H7 (cell line): ENCODE data around the gene ABCC4.

DNA sequence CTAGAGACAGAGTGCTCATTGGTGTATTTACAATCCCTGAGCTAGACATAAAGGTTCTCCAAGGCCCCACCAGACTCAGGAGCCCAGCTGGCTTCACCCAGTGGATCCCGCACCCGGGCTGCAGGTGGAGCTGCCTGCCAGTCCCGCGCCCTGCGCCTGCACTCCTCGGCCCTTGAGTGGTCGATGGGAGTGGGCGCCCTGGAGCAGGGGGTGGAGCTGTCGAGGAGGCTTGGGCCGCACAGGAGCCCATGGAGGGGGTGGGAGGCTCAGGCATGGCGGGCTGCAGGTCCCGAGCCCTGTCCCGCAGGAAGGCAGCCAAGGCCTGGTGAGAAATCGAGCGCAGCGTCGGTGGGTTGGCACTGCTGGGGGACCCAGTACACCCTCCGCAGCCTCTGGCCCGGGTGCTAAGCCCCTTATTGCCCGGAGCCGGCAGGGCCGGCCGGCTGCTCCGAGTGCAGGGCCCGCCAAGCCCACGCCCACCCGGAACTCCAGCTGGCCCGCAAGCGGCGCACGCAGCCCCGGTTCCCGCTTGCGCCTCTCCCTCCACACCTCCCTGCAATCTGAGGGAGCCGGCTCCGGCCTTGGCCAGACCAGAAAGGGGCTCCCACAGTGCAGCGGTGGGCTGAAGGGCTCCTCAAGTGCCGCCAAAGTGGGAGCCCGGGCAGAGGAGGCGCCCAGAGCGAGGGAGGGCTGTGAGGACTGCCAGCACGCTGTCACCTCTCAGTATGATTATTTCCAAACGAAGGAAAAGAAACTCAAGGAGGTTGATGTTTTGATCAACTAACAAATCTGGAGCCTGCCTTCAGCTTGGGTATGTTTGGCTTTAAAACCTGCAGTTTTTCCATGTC lies 228.2 kb downstream of the GPC6 start:
- RAMPAGE, long total RNA: no peak

DNA sequence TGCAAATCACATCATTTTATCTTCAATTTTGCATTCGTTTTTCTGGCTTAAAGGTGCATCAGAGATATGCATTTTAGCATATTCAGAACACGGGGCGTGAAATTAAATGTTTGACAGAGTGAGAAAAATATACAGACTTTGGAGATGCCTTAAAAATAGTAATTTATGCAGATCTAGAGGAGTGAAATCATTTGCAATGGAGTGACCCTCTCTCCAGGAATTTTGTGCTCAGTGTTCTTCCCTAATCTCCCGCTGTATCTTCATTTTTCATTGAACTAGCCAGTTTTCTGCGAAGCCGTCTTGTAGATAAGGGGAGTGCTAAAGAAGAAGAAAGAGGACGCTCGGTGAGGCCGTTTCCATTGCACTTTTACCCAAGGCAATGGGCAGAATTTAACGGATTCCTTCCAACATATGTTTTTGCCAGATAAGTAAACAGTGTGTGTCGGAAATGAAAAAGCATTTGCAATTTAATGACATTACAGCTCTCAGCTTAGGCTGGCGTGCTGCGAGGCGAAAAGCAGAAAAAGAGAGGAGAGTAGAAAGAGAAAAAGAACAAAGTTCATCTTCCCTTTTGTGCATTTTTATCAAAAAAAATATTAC lies 50.1 kb downstream of the SOX21 start:
- RAMPAGE, long total RNA: no peak

- RAMPAGE, long total RNA: no peak
These were observed 115.4 kb downstream of the ABCC4 start for GRCh38 chr13:95185754-95186263.

DNA sequence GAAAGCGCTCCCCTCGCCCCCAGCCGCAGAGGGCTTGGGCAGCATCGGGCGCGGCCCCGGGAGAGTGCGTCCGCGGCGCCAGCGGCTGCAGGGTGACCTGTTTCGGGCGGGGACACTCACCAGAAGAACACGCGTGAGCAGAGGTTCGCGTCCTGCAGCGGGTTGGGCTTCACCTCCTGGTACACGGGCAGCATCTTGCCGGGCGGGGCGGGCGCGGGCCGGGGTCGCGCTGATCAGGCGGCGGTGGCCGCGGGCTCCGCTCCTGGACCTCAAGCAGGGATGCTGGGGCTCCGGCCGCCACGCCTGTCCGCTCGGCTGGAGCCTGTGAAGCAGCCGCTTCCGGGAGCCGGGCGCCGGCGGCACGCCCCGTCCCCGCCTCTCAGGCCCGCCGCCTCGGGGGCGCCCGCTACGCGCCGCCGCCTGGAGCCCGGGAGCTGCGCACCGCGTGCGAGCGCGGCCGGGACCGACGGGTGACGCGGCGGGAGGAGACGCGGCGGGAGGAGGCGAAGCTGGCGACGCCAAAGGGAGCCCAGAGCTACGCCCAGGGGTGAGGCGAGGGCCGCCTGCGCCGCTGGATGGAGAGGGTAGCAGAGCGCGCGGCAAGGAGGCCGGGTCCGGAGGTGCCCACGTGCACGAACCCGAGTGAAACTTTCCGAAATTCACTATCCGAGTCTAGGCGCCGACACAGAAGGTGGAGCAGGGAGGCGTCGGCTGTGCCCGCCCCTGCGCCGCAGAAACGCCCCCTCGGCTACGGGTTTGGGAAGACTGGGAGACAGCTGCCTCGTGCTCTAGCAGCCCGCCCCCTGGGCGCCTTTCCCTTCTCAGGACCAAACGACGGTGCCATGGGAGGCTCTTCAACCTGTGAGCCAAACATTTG lies at the start of gene ABCC4:
ABCC4 (minus strand) TSS at position 331 of the 877 bp plus-strand sequence.
- RAMPAGE, long total RNA: no peak

DNA sequence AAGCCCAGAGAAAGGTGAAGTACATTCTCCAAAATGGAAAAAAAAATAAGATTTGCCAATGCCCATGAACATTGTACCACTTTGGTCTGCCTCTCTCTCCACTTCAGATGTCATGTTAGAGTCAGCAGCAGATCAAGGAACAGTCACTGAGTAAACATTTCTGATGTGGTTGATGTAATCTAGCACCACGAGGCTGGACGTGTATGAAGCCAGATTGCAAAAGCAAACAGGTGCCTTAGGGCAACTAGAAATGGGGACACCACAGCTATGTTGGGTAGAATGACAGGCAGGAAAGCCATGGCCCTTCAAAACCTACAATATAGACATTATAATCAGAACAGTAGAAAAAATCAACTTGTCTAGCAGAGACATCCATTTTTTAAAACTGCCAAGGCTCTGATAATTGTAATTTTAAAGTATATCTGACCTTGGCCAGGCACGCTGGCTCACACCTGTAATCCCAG lies 13.2 kb upstream of the ABCC4 start:
- RAMPAGE, long total RNA: no peak

- RAMPAGE, long total RNA: no peak
These were observed 22.2 kb upstream of the CLDN10 start for GRCh38 chr13:95530334-95530768.

GRCh38 chr13:95554434-95554881 lies 1.9 kb downstream of the CLDN10 start:
- RAMPAGE, long total RNA: no peak

DNA sequence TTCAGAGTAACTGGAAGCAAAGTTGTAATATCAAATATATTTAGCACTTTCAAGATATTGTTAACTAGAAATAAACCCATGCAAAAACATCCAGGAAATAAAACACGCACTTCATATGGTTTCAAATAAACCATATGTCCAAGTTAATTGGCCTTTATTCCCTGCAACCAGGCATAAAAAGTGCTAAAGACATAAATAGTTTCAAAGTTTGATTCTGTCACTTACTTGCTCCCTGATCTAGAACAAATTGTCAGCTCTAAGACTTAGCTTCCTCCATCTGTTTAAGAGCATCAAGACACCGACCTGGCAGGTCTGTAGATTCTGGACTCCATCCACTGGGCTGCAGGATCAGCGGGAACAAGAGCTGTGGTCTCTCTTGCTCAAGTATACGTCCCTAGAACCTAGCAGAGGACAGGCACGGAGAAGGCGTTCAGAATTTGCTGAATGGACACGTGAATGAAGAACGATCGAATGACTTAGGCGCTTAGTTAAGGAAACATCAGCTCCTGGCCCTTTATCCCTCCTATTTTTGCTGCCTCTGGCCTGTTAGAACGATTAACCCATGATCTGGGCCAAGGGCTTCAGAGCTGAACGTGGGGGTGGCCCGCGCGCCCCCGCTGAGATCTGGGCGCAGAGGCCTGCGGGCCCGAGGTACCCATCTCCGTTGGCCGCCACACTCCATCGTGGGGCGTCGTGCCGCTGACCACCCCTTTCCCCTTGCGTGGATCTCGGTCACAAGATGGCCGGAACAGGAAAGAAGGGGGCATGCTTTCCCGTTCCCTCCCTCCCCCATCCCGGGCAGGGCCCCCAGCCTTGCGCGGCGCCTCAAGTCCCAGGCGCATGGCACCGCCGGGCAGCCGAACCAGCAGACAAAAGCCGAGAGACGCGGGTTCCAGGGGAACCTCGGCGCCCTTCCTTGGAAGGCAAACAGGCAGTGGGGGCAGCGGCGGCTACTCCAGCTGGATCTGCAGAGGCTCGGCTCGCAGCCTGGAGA lies 911 bp downstream of the DZIP1 start:
- RAMPAGE, long total RNA: no peak

DNA sequence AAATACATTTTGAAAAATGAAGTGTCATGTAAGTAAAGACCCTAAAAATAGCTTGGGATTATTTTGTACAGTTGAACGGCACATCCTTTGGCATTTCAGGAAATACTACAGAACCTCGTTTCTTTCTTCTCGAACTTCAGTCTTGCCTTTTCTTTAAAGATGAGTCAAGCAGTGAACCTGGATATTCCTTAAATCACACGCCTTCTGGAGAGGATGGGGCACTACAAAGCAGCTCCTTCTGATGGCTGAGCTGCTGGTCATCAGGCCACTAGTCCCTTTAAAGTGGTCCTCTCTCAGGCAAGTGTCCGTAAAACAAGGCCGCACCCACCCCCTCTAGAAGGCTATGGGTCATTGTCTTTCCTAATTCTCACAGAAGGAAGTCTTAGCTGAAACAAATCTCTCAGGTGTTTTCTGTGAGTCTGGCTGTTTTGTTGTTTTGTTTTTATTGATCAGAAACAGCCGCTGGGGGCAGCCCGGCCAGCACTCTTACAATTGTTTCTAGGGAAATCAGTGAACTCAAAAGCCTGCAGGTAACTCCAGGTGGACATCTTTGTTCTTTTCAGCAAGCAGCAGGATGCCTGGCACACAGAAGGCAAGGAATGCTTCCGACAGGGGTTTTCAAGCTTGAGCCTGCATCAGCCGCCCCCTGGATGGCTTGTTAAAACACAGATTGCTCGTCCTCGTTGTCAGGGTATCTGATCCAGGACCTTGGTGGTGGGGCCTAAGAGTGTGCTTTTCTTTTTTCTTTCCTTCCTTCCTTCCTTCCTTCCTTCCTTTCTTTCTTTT lies 45.4 kb downstream of the MBNL2 start:
- RAMPAGE, long total RNA: no peak

DNA sequence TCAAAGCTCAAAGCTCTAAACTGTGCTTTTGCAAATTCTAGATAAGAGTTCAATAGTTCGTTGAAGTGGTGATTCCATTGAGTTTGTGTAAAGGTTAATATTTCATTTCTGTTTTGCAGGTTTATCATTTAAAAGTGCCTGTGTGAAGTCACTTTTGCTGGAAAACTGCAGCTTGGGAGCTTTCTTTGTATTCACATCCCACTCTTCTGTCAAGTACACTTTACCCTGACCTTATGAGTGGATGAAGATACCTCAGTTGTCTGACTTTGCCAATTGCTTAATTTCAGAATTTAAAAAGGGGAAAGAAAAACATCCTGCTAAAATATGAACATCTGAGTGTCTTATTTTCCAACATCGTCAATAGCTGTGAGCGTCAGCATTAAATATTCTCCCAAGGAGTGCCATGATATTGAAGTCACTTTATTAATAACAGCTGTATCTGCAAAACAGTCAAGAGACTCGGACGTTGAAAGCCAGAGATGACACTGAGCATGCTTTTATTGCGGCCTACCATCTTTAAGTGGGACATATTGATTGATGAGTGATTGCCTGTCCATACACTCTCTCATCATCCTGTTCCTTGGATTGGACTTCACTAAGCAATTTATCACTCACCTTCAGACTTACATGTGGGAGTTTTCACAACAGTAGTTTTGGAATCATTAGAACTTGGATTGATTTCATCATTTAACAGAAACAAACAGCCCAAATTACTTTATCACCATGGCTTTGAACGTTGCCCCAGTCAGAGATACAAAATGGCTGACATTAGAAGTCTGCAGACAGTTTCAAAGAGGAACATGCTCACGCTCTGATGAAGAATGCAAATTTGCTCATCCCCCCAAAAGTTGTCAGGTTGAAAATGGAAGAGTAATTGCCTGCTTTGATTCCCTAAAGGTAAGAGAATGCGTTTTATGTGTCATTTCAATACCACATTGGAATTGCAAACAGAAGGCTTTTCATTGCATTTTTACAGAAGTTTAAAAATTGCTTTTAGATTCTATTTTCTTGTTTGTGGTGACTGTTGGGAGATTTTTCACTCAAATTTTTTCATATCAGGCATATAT lies 53.7 kb downstream of the MBNL2 start:
- RAMPAGE, long total RNA: no peak

DNA sequence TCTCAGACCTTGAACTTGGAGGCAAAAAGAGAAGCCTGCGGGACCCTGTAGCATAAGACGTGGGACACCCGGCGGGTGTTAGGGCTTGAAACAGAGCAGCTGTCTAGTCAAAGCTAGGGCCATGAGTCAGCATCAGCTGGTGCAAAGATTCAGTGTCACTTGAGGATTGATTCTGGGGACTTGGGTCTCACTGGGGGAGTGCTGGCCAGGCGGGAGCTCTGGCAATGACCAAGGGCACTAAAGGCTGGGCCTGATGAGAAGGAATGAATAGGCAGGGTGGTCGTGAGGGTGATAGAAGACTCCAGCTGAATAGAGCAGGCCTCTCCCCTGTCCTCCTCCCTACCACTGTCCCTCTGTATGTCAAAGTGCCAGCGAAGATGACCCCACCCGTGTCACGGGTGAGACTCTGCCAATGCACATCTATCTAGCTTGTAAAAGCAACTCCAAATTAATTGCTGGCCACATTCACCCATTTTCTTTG lies 97.1 kb downstream of the MBNL2 start:
- RAMPAGE, long total RNA: no peak

GRCh38 chr13:97374780-97375652 lies 59.0 kb upstream of the RAP2A start:
- RAMPAGE, long total RNA: no peak

GRCh38 chr13:98171957-98172716 lies 4.9 kb downstream of the RNF113B start:
- RAMPAGE, long total RNA: no peak

- RAMPAGE, long total RNA: no peak
These were observed 25.0 kb upstream of the RNF113B start for GRCh38 chr13:98202032-98202596.

DNA sequence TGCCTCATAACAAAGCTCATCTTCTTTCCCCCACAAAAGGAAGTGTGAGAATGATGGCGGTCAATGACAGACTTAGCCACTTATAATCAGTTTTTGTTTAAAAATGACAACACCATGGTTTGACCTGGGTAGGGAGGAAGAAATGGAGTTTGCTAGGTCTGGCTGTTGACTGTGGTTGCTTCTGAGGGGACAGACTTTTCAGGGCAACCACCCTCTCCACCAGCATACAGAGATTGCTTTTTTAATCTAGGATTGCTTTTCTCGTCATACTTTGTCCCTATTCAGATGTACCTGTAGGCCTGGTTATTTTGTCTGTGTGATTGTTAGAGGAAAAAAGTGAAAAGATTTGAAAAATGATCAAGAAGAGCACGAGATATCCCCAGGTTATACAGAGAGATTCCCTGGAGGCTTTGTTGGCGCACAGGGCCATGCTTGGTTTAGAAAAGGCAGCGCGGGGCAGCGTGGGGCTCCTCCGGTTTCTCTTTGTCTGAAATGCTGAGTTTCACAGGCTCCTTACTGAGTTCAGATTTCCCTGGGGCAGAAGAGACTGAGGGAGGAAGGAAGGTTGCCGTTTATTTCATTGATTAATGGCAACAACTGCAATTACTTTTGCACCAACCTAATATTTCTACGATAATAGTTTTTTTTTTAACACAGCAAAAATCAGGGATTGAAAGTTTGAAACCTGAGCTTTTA lies 96.9 kb upstream of the RNF113B start:
- RAMPAGE, long total RNA: no peak

DNA sequence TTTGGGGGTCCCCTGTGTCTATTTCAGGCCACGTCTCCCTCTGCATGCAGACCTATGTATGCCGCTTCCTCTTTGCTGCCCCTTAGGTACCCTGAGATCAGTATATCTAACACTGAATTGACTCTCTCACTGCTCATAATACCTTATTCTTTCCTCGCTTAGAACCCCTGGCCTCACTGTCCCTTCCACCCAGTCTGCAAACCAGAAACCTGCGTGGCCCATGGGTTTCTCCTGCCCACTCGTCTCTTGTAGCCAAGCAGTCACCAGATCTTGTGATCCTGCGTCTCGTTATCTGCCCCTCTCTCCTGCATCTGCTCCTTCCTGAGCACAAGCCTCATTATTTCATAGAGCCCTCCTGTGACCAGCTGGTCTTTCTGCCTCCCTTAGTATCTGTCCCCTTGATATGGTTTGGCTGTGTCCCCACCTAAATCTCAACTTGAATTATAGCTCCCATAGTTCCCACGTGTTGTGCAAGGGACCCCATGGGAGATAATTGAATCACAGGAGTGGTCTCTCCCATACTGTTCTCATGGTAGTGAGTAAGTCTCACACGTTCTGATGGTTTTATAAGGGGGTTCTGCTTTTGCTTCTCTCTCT lies 109.0 kb upstream of the RNF113B start:
- RAMPAGE, long total RNA: no peak

GRCh38 chr13:98385588-98386113 lies 191.3 kb downstream of the STK24 start:
- RAMPAGE, long total RNA: no peak

- RAMPAGE, long total RNA: no peak
These were observed 124.9 kb downstream of the STK24 start for GRCh38 chr13:98451570-98452873.

- RAMPAGE, long total RNA: no peak
These were observed 93.0 kb downstream of the STK24 start for GRCh38 chr13:98483855-98484347.

- RAMPAGE, long total RNA: no peak
These were observed 86.4 kb downstream of the STK24 start for GRCh38 chr13:98490408-98490932.